K562 (cell line): ENCODE measurements around a stretch of chr9.

DNA sequence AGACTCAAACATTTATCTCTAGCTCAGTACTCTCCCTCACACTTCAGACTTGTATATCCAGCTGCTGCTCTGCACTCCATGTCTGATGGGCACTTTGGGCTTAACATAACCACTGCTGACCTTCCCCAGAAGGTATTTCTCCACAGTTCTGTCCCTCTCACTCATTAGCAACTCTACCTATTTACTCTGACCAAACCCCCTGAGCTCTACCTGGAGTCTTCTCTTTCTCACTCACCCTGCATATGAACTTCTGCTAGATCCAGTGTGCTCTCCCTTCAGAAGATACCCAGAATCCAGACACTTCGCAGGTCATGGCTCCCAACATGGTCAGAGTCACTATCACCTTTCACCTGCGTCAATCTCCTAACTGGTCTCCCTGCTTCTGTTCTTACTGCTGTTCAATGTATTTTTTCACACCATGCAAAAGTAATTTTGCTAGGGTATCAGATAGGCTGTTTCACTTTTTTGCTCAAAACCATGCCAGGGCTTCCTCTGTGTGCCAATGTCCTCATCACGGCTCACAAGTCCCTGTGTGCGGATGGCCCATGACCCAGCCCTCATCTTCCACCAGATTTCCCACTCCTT, 71.8 kb downstream of the SPTLC1 start:
- RAMPAGE, long total RNA, result no peak
- RRBS, result no CpG with 5 or more reads among the region's 4 CpGs
PRO-cap:
- standard, result no peak
- CoPRO, capped RNA only, 2 experiments, result no peak in any of the 2 experiments
- CoPRO, capped and uncapped RNA, 2 experiments, result no peak in any of the 2 experiments
- CoPRO, uncapped RNA only, 2 experiments, result no peak in any of the 2 experiments
CAGE:
- cytosol, long polyA plus RNA, result no peak
- long polyA plus RNA, result no peak
- nucleolus, long total RNA, result no peak
- nucleus, long polyA plus RNA, result no peak

DNA sequence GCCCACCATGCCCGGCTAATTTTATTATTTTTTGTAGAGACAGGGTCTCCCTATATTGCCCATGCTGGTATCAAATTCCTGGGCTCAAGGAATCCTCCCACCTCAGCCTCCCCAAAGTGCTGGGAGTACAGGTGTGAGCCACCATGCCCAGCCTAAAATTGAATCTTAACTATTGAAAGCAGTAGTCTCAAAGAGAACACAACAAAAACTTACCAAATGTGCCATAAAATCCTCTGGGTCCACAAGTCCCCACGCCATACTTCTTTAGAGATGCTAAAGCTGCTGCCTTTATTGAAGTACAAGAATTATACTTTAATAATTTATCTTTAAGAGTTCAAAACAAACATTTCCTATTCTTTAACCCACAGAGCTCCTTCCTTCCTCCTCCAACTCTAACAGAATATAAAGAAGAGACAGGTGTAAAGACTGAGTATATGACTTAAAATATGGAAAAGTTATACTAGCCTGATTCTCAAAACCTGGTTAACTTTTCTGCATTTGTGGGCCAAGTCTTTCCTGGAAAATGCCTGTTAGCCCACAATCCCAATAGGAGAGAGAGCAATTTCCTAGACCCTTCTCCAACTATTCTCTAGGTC, 35.3 kb downstream of the SPTLC1 start:
- RAMPAGE, long total RNA, result no peak
- RRBS, result no CpG with 5 or more reads among the region's 2 CpGs
PRO-cap:
- standard, result no peak
- CoPRO, capped RNA only, 2 experiments, result no peak in any of the 2 experiments
- CoPRO, capped and uncapped RNA, 2 experiments, result no peak in any of the 2 experiments
- CoPRO, uncapped RNA only, 2 experiments, result no peak in any of the 2 experiments
CAGE:
- cytosol, long polyA plus RNA, result no peak
- long polyA plus RNA, result no peak
- nucleolus, long total RNA, result no peak
- nucleus, long polyA plus RNA, result no peak

- RAMPAGE, long total RNA, result no peak
- RRBS, result 5% methylated on average over 2 of the region's 20 CpGs
PRO-cap:
- standard, result bidirectional peak, plus-strand start at chr9:92294480, minus-strand start at chr9:92294437
- CoPRO, capped RNA only, 2 experiments, result no peak in any of the 2 experiments
- CoPRO, capped and uncapped RNA, 2 experiments, result no peak in any of the 2 experiments
- CoPRO, uncapped RNA only, 2 experiments, result peak in 2 of 2 experiments; most common plus-strand start chr9:92294462 (in 1); most common minus-strand start chr9:92294557 (in 1)
CAGE:
- cytosol, long polyA plus RNA, result no peak
- long polyA plus RNA, result no peak
- nucleolus, long total RNA, result no peak
- nucleus, long polyA plus RNA, result no peak
Measured at GRCh38 chr9:92294248-92294981, 918 bp upstream of the IARS1 start.

DNA sequence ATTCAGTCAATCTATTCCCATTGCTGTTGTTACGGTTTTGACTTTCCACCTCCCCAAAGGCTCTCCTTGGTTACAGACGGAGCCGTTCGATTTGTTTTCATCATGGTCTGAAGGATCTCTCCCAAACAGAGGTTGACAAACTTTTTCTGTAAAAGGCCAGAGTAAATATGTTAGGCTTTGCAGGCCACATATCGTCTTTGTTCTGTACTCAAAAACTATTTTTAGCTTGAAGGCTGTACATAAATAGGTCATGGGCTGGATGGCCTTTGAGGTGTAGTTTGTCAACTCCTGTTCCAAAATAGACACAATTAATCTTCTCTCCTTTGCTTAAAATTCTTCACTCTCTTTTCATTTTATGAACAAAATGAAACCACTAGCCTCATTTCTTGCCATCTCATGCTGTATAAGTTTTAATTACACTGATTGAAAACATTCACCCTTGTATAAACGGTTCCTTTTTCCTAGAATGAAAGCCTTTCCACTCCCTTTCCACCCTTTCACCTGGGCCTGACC, 11.9 kb downstream of the NOL8 start:
- RAMPAGE, long total RNA, result no peak
- RRBS, result no CpG with 5 or more reads among the region's 6 CpGs
PRO-cap:
- standard, result no peak
- CoPRO, capped RNA only, 2 experiments, result no peak in any of the 2 experiments
- CoPRO, capped and uncapped RNA, 2 experiments, result no peak in any of the 2 experiments
- CoPRO, uncapped RNA only, 2 experiments, result no peak in any of the 2 experiments
CAGE:
- cytosol, long polyA plus RNA, result no peak
- long polyA plus RNA, result no peak
- nucleolus, long total RNA, result no peak
- nucleus, long polyA plus RNA, result no peak

- RAMPAGE, long total RNA, result no peak
- RRBS, result no CpG with 5 or more reads among the region's 5 CpGs
PRO-cap:
- standard, result no peak
- CoPRO, capped RNA only, 2 experiments, result no peak in any of the 2 experiments
- CoPRO, capped and uncapped RNA, 2 experiments, result no peak in any of the 2 experiments
- CoPRO, uncapped RNA only, 2 experiments, result no peak in any of the 2 experiments
CAGE:
- cytosol, long polyA plus RNA, result no peak
- long polyA plus RNA, result no peak
- nucleolus, long total RNA, result no peak
- nucleus, long polyA plus RNA, result no peak
Measured at GRCh38 chr9:92324039-92324386, 1.1 kb downstream of the NOL8 start.

GRCh38 chr9:92403021-92403638, 1.2 kb downstream of the OGN start:
- RAMPAGE, long total RNA, result no peak
- RRBS, result no CpG with 5 or more reads among the region's 4 CpGs
PRO-cap:
- standard, result no peak
- CoPRO, capped RNA only, 2 experiments, result no peak in any of the 2 experiments
- CoPRO, capped and uncapped RNA, 2 experiments, result no peak in any of the 2 experiments
- CoPRO, uncapped RNA only, 2 experiments, result no peak in any of the 2 experiments
CAGE:
- cytosol, long polyA plus RNA, result no peak
- long polyA plus RNA, result no peak
- nucleolus, long total RNA, result no peak
- nucleus, long polyA plus RNA, result no peak

GRCh38 chr9:93028079-93028766, 30.3 kb upstream of the SUSD3 start:
- RAMPAGE, long total RNA, result no peak
- RRBS, result no CpG with 5 or more reads among the region's 9 CpGs
PRO-cap:
- standard, result no peak
- CoPRO, capped RNA only, 2 experiments, result no peak in any of the 2 experiments
- CoPRO, capped and uncapped RNA, 2 experiments, result no peak in any of the 2 experiments
- CoPRO, uncapped RNA only, 2 experiments, result no peak in any of the 2 experiments
CAGE:
- cytosol, long polyA plus RNA, result no peak
- long polyA plus RNA, result no peak
- nucleolus, long total RNA, result no peak
- nucleus, long polyA plus RNA, result no peak

DNA sequence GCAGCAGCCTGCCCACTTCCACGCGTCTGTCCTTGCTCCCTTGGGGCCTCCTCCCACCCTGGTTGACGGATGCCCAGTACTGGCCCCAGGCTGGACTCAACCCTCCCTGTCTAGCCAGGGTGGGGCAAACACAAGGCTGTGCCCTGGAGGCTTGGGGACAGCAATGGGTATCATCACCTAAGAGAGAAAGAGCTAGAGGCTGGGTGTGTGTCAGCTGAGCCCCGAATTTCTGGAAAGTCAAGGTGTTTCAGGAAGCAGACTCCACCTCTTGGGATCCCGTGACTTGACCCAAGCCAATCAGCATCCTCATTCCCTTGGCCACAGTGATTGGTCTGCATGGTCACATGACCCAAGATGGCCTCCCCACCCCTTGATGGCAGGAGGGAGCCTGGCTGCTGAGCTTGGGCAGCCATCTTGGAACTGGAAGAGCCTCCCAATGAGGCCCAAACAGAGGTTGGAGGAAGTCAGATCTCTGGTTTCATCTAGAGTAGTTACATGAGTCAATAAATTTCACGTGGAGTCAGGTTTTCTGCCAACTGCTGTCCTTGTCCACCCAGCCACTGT, 17.5 kb upstream of the SUSD3 start:
- RAMPAGE, long total RNA, result no peak
- RRBS, result no CpG with 5 or more reads among the region's 6 CpGs
PRO-cap:
- standard, result bidirectional peak, plus-strand start at position 352 of the sequence, minus-strand start at position 231 of the sequence
- CoPRO, capped RNA only, 2 experiments, result no peak in any of the 2 experiments
- CoPRO, capped and uncapped RNA, 2 experiments, result no peak in any of the 2 experiments
- CoPRO, uncapped RNA only, 2 experiments, result no peak in any of the 2 experiments
CAGE:
- cytosol, long polyA plus RNA, result no peak
- long polyA plus RNA, result no peak
- nucleolus, long total RNA, result no peak
- nucleus, long polyA plus RNA, result no peak

DNA sequence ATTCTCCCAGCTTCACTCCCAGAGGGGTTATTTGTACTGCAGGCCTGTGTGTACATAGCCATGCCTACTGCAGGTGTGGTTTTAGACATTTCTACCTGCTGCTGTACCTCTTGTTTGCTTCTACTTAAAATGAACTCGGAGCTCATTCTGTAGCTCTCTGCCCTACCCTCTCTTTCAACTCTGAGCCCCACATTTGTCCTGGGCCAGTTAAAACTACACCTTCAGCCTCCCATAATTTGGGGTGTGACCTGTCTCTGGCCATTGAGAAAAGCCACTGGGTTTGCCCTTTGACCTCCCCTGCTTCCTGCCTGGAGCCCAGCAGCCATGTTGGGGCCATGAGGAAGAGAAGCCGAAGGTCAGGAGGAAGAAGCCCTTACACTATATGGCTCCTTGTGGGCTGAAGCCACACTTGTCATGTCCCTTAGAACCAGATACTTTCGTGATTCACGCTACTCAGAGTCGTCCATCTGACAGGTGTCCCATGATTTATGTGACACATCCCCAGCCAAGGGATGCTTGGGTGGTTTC, 9.4 kb upstream of the CARD19 start:
- RAMPAGE, long total RNA, result no peak
- RRBS, result no CpG with 5 or more reads among the region's 5 CpGs
PRO-cap:
- standard, result no peak
- CoPRO, capped RNA only, 2 experiments, result no peak in any of the 2 experiments
- CoPRO, capped and uncapped RNA, 2 experiments, result no peak in any of the 2 experiments
- CoPRO, uncapped RNA only, 2 experiments, result no peak in any of the 2 experiments
CAGE:
- cytosol, long polyA plus RNA, result no peak
- long polyA plus RNA, result no peak
- nucleolus, long total RNA, result no peak
- nucleus, long polyA plus RNA, result no peak

- RAMPAGE, long total RNA, result no peak
- RRBS, result 4% methylated on average over 21 of the region's 87 CpGs
PRO-cap:
- standard, result bidirectional peak, plus-strand start at chr9:93095520, minus-strand start at chr9:93095493; bidirectional peak, plus-strand start at chr9:93095640, minus-strand start at chr9:93095633; unidirectional peak, minus-strand start at chr9:93095726
- CoPRO, capped RNA only, 2 experiments, result peak in 2 of 2 experiments; most common plus-strand start chr9:93095541 (in 1); most common minus-strand start chr9:93095581 (in 2)
- CoPRO, capped and uncapped RNA, 2 experiments, result peak in 2 of 2 experiments; most common plus-strand start chr9:93095547 (in 1); most common minus-strand start chr9:93095577 (in 2)
- CoPRO, uncapped RNA only, 2 experiments, result peak in 1 of 2 experiments; most common minus-strand start chr9:93095577 (in 1)
CAGE:
- cytosol, long polyA plus RNA, result no peak
- long polyA plus RNA, result no peak
- nucleolus, long total RNA, result no peak
- nucleus, long polyA plus RNA, result no peak
Measured at GRCh38 chr9:93095169-93096063, 601 bp upstream of the CARD19 start.

DNA sequence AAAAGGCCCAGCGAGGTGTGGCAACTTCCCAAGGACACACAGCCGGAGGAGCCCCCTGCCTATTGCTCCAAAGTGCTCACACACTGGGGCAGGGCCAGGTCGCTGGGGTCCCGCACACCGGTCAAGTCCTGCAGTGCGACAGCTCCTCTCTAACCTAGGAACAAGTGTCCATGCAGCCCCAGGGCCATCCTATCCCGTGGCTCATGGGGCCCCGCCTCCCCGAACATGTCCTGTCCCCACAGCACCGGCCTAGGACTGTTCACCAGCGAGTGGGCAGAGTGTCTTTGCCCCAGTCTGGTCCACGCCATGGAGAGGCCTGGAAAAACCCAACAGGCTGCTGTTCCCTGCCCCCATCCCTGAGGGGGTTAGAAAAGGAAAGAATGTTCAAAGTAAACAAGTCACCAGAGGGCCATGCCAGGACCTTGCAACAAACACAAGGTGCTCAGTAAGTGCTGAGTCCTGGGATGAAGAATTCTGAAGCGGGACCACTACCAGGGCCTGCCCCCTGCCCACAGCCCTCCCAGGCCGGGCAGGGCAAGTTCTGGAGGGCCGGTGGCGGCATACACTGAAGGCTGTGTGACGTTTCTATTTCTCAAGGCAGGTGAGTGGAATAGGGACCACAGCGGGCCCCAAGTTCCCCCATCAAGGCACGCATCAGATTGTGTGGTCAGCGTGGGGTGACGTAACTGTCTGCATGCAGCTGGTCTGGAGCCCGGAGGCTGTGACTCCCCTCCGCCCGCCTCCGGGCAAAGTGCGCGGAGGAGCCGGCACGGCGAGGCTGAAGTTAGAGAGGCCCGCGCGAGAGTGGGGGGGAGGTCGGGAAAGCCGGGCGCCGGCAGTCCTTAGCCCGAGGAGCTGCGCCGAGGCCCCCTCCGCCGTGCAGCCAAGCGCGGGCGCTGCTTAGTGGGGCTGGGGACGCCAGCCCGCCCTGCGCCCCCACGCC, 787 bp downstream of the NINJ1 start:
- RAMPAGE, long total RNA, result no peak
- RRBS, result 30% methylated on average over 12 of the region's 49 CpGs
PRO-cap:
- standard, result bidirectional peak, plus-strand start at position 749 of the sequence, minus-strand start at position 753 of the sequence
- CoPRO, capped RNA only, 2 experiments, result peak in 2 of 2 experiments; most common plus-strand start position 749 of the sequence (in 2); most common minus-strand start position 625 of the sequence (in 1)
- CoPRO, capped and uncapped RNA, 2 experiments, result no peak in any of the 2 experiments
- CoPRO, uncapped RNA only, 2 experiments, result no peak in any of the 2 experiments
CAGE:
- cytosol, long polyA plus RNA, result no peak
- long polyA plus RNA, result no peak
- nucleolus, long total RNA, result no peak
- nucleus, long polyA plus RNA, result no peak

GRCh38 chr9:93184678-93185026, 713 bp downstream of the WNK2 start:
- RAMPAGE, long total RNA, result no peak
- RRBS, result 89% methylated on average over 26 of the region's 37 CpGs
PRO-cap:
- standard, result no peak
- CoPRO, capped RNA only, 2 experiments, result no peak in any of the 2 experiments
- CoPRO, capped and uncapped RNA, 2 experiments, result no peak in any of the 2 experiments
- CoPRO, uncapped RNA only, 2 experiments, result no peak in any of the 2 experiments
CAGE:
- cytosol, long polyA plus RNA, result no peak
- long polyA plus RNA, result no peak
- nucleolus, long total RNA, result no peak
- nucleus, long polyA plus RNA, result no peak

DNA sequence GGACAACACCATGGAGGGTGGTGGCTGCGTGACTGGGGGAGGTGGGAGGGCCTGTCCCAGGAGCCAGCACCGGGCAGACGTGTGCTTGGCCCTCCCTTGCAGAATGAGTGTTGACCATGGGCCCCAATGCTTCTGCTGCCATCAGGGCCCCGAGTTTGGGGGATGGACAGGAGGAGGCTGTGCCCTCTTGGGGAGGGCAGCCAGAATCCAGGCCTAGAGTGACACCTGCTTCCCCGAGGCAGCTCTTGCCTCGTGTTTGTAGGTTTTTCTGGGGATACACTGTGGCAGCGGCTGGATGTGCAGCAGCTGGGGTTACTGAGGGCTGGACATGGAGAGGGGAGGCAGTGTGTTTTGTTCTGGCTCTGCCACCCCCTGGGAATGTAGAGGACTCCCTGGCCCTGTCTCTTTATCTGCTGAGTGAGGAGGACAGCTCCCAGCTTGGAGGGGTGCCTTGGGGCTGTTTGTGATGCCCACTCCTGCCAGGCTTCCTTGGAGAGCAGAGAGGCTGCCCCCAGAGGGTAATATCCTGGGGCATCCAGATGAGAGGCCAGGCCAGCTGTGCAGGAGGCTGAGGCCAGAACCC, 22.7 kb downstream of the WNK2 start:
- RAMPAGE, long total RNA, result no peak
- RRBS, result no CpG with 5 or more reads among the region's 7 CpGs
PRO-cap:
- standard, result no peak
- CoPRO, capped RNA only, 2 experiments, result no peak in any of the 2 experiments
- CoPRO, capped and uncapped RNA, 2 experiments, result no peak in any of the 2 experiments
- CoPRO, uncapped RNA only, 2 experiments, result no peak in any of the 2 experiments
CAGE:
- cytosol, long polyA plus RNA, result no peak
- long polyA plus RNA, result no peak
- nucleolus, long total RNA, result no peak
- nucleus, long polyA plus RNA, result no peak

DNA sequence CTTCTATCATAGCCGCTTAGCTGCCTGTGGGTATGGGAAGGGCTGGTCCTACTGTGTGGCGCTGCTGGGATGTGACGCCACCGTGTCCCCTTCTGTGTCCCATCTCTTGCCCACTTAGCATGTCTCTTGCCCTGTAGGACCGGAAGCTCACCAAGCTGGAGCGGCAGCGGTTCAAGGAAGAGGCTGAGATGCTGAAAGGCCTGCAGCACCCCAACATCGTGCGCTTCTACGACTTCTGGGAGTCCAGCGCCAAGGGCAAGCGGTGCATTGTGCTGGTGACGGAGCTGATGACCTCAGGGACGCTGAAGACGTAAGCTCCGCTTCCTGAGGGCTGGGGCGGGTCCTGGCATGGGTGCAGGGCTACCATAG, 45.6 kb downstream of the WNK2 start:
- RAMPAGE, long total RNA, result no peak
- RRBS, result no CpG with 5 or more reads among the region's 17 CpGs
PRO-cap:
- standard, result no peak
- CoPRO, capped RNA only, 2 experiments, result no peak in any of the 2 experiments
- CoPRO, capped and uncapped RNA, 2 experiments, result no peak in any of the 2 experiments
- CoPRO, uncapped RNA only, 2 experiments, result no peak in any of the 2 experiments
CAGE:
- cytosol, long polyA plus RNA, result no peak
- long polyA plus RNA, result no peak
- nucleolus, long total RNA, result no peak
- nucleus, long polyA plus RNA, result no peak

DNA sequence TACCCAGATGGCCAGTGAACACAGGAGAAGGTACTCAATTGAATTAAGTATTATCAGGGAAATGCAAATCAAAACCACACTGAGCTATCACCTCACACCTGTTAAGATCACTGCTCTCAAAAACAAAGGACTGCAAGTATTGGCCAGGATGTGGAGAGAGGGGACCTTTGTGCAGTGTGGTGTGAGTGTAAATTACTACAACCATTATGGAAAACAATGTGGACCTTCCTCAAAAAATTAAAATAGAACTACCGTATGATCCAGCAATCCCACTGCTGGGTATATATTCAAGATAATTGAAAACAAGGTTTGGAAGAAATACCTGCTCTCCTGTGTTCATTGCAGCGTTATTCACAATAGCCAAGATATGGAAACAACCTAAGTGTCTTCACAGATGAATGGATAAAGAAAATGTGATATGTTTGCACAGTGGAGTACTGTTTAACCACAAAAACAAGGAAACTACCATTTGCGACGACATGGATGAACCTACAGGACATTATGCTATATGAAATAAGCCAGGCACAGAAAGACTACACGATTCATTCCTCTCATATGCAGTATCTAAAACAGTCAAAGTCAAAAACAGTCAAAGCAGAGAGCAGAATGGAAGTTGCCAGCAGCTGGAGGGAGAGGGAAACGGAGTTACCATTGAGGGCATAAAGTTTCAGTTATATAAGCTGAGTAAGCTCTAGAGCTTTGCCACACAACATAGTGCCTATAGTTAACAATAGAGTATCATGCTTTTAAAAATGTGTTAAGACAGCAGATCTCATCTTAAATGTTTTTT, 102.6 kb downstream of the WNK2 start:
- RAMPAGE, long total RNA, result no peak
- RRBS, result no CpG with 5 or more reads among the region's 6 CpGs
PRO-cap:
- standard, result no peak
- CoPRO, capped RNA only, 2 experiments, result no peak in any of the 2 experiments
- CoPRO, capped and uncapped RNA, 2 experiments, result no peak in any of the 2 experiments
- CoPRO, uncapped RNA only, 2 experiments, result no peak in any of the 2 experiments
CAGE:
- cytosol, long polyA plus RNA, result no peak
- long polyA plus RNA, result no peak
- nucleolus, long total RNA, result no peak
- nucleus, long polyA plus RNA, result no peak

GRCh38 chr9:93510025-93510393, 56.6 kb upstream of the FAM120AOS start:
- RAMPAGE, long total RNA, result no peak
- RRBS, result no CpG with 5 or more reads among the region's 7 CpGs
PRO-cap:
- standard, result no peak
- CoPRO, capped RNA only, 2 experiments, result no peak in any of the 2 experiments
- CoPRO, capped and uncapped RNA, 2 experiments, result no peak in any of the 2 experiments
- CoPRO, uncapped RNA only, 2 experiments, result no peak in any of the 2 experiments
CAGE:
- cytosol, long polyA plus RNA, result no peak
- long polyA plus RNA, result no peak
- nucleolus, long total RNA, result no peak
- nucleus, long polyA plus RNA, result no peak

GRCh38 chr9:93536098-93536489, 40.3 kb upstream of the PHF2 start:
- RAMPAGE, long total RNA, result no peak
- RRBS, result no CpG with 5 or more reads among the region's 4 CpGs
PRO-cap:
- standard, result no peak
- CoPRO, capped RNA only, 2 experiments, result no peak in any of the 2 experiments
- CoPRO, capped and uncapped RNA, 2 experiments, result no peak in any of the 2 experiments
- CoPRO, uncapped RNA only, 2 experiments, result no peak in any of the 2 experiments
CAGE:
- cytosol, long polyA plus RNA, result no peak
- long polyA plus RNA, result no peak
- nucleolus, long total RNA, result no peak
- nucleus, long polyA plus RNA, result no peak

DNA sequence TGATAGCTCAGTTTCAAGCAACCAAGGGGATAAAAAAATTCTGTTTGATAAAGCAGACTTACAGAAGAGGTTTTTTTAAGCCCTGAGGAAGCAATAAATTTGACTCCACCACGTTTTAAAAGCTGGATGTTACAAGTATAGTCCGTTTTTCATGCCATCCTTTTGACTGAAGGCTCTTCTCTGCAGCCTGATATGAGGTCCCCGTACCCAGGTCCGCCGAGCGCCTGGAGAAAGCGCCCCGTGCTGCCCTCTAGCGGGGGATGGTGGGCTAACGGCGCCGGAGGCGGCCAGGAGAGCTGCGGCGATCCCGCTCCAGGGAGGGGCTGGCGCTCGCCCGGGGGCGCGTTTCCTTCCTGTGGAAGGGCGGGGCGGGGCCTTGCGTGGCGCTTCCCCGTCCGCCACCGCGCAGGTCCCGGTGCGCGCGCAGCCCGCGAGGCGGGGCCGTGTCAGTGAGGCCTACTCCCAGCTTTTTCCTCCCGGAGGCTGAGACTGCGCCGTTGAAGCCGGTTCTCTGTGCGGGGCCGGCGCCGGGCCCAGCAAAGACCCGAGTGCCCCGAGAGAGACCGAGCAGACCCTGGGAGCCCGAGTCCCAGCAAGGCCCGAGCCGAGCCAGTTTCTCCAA, 10.0 kb upstream of the PHF2 start:
- RAMPAGE, long total RNA, result no peak
- RRBS, result 1% methylated on average over 27 of the region's 51 CpGs
PRO-cap:
- standard, result bidirectional peak, plus-strand start at position 486 of the sequence, minus-strand start at position 325 of the sequence
- CoPRO, capped RNA only, 2 experiments, result peak in 2 of 2 experiments; most common plus-strand start position 486 of the sequence (in 2); most common minus-strand start position 194 of the sequence (in 1)
- CoPRO, capped and uncapped RNA, 2 experiments, result peak in 2 of 2 experiments; most common plus-strand start position 514 of the sequence (in 2); most common minus-strand start position 168 of the sequence (in 1)
- CoPRO, uncapped RNA only, 2 experiments, result peak in 1 of 2 experiments; most common plus-strand start position 132 of the sequence (in 1); most common minus-strand start position 192 of the sequence (in 1)
CAGE:
- cytosol, long polyA plus RNA, result no peak
- long polyA plus RNA, result no peak
- nucleolus, long total RNA, result no peak
- nucleus, long polyA plus RNA, result no peak